Myometrial cell (primary cell): ENCODE data around the gene SOCS4.

- RAMPAGE, long total RNA: no peak
Measured at GRCh38 chr14:54567402-54568431, 789 bp downstream of the SAMD4A start.

- RAMPAGE, long total RNA: no peak
Measured at GRCh38 chr14:54569860-54570804, 3.2 kb downstream of the SAMD4A start.

DNA sequence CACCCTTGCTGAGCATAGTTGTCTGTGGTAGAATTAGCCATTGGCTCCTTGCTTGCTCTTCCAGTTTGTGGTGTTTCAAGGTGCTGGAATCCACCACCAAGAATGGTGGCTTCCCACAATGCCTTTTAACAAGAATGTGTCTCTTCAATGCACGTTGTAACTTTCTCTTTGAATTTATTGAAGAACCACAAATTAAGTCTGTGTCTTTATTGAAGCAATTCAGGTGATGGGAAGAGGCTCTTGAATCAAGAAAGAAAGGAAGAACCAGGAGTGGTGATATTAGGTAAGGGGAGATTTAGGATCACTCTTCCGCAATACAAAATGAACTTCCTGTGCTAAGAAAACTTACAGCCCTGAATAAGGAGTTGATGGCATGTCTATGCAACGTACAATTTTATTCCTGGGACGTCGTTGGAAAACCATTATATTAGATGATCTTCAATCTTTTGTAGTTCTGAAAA is 37.3 kb downstream of the SAMD4A start:
- RAMPAGE, long total RNA: no peak

GRCh38 chr14:54636307-54637158 is 69.6 kb downstream of the SAMD4A start:
- RAMPAGE, long total RNA: no peak

- RAMPAGE, long total RNA: no peak
Measured at GRCh38 chr14:54642495-54643436, 75.8 kb downstream of the SAMD4A start.

DNA sequence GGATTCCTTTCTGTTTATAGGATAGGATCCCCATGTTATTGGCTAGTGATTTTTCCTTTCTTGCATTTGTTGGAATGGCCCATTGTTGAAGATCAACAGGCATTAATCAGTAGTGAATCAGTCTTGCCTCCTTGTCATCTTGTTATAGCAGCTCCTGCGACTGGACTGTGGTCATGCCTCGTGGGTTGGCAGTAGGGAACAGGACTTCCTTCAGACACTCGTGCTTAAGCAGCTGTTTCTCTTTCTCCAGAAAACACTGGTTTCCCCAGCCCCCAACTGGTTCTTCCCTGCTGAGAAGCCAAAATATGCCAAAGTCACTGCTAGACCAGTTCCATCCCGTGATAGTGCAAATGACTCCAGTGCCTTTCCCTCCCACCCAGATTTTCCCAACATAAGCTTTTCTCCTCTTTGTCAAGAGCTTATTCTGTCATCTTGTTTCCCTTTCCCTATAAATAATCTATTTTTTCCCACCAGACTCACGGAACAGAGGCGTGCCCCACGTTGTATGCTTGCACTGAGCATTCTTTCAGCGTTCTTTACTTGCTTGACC is 83.5 kb downstream of the SAMD4A start:
- RAMPAGE, long total RNA: no peak

DNA sequence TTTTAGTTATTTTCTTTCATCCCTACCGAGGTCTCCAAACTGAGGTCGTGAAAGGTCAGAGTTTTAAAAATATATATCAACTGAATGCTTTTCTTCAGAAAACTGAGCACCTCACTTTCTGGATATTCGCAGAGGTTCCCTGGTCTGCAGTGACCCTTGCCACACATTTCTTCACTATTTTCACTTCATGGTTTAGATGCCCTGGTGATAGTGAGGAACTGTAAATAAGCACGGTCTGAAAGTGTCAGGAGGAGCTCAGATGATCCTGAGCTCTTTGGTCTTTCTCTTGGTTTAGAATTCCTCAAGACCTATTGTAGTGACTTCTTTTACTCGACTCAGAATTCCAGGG is 83.9 kb downstream of the SAMD4A start:
- RAMPAGE, long total RNA: no peak

- RAMPAGE, long total RNA: no peak
Measured at GRCh38 chr14:54653626-54654561, 87.0 kb downstream of the SAMD4A start.

DNA sequence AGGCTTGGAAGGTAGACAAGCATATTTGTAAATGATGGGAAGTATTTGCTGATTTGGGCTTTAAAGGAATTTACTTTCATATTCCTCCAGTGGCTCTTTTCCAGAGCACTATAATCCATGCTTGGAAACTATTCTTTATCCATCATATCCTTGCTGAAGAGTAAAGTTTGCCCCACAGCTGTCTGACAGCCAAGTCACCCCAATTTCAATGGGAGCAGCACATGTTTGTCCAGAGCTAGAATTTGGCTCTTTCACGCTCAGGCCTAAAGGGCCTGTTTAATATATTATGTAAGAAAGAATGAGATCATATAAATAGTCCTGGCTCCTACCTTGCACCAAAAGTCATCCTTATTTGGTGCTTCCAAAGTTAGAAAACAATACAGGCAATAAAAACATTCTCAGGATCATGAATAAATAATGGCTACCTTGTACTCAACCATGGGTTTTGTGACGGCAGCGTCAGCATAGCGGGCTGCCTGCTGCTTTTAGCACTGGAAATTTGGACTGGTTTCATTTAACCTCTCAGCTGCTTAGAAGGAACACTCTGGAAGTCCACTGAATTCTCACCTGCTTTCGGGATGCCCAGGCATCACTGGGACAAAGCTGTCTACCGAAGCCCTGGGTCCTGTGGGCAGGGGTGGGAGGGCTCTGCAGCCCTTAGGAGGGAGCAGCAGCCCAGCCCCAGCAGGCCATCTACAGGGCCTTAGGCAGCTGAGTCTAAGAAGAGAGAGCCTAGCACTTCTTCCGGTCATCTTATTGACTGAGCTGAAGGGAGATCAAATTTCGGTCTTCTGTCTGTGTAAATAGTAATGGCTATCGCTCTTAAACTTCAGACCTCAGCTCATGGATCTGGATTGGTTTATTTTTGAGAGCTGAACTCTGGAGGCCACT is 106.3 kb downstream of the SAMD4A start:
- RAMPAGE, long total RNA: no peak

- RAMPAGE, long total RNA: no peak
Measured at GRCh38 chr14:54692129-54692786, 125.3 kb downstream of the SAMD4A start.

GRCh38 chr14:54757573-54758136 is 145.0 kb downstream of the GCH1 start:
- RAMPAGE, long total RNA: no peak

DNA sequence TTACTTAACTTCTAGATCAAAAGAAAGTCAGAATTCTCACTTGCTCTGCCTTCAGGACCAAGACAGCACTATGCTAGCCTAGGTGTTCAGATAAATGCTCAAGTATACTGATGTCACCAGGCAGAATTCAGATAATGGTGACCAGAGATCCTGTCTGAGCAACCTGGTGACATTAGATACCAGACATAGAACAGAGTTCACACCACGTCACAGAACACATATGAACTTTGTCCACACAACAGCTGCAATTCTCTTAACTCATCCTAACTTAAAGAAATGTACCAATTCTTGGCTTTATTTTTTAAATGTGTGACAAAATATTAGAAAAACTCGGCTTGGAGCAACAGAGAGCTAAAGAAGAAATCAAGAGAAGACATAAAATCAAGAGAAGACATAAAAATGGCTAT is 58.1 kb downstream of the GCH1 start:
- RAMPAGE, long total RNA: no peak

GRCh38 chr14:54859165-54859493 is 43.5 kb downstream of the GCH1 start:
- RAMPAGE, long total RNA: no peak

DNA sequence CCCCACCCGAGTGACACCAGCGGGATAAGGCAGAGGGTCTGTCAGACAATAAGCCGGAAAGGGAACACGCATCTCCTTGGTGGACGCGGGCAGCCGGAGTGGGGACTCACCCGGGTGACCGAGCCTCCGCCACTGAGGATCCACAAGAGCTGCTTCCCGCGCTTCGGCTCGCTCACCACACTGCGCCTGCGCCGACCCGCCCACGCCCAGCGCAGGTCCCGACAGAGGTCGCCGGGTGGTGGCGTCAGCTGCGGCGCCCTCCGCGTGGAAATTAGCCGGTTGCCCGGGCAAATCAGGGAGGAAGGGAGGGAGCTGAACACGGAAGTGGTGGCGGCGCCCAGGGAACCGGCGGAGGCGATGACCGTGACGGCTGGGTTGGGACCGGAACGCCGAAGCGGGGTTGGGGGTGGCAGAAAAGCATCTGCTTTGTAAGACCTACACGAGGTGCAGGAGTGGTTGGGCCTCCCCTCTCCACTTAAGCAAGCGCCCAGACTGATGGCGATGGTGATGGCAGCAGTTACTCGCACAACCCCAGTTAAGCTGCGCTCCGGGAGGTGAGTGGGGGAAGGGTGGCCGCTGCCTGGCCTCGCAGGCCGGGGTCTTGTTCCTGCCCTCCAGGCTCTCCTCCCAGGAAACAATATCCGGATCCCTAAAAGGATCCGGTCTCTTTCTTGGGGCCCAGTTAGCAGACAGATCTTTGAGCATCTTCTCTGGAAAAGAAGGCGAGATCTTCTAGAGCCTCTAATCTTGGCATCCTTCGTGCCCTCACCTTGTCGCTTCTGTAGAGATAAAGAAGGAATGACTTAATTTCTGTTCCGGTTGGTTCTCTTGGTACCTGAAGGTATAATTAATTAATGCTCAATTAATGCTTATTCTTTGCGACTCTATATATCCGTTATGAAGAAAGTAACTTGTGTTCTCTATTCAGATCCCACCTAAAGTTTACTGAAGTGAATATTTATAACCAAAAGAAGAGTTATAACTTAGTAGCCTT is at the start of gene SOCS4:
Gene SOCS4, plus strand, starts transcription at position 319 of the 994 bp plus-strand sequence.
- RAMPAGE, long total RNA: start-site peak on the minus strand centred at position 157 of the sequence, 27 bp wide, 70 and 33 reads in 2 replicates; start-site peak on the plus strand centred at position 346 of the sequence, 55 bp wide, 192 and 86 reads in 2 replicates

GRCh38 chr14:55053018-55053535 is 1.6 kb downstream of the MAPK1IP1L start:
- RAMPAGE, long total RNA: no peak

DNA sequence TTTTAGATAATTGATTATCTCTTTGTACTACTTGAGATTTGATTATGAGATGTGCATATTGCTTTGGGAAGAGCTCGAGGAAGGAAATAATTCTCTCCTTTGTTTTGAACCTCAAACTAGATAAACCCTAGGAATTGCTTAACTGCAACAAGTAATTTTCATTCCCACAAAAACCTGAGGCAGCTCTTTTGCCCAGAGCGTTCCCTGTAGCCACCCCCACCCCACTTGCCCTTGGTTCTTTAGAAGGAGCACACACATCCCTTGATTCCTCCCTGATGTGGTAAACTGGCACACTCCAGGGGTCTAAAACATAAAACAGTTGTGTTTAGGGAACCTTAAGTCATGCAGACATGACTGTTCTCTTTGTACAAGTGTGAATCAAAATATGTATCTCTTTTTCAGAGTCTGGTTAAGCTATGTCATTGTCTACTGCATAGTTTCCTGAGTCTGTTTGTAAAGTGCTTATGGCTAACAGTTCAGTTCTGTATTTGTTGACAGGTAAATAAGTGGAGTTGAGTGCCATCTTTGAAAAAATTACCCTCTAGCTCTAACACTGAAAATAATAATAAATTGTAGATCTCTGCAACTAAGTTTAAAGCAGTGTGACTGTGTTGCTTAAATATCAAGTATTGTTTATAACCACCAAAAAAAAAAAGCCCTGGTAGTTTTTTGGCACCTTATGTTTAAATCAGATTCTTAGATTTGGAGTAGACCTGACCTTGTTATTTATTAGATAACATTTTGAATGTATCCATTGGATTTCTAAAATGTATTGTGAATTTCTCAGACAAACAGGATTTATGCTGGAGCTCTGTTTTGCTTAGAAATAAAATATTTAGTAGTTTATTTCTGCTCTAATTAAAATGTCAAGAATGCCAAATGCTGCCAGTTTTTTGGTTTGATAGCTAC is 14.1 kb downstream of the MAPK1IP1L start:
- RAMPAGE, long total RNA: no peak

- RAMPAGE, long total RNA: no peak
Measured at GRCh38 chr14:55077607-55078160, 26.2 kb downstream of the MAPK1IP1L start.

GRCh38 chr14:55115347-55115740 is 13.7 kb upstream of the LGALS3 start:
- RAMPAGE, long total RNA: no peak

- RAMPAGE, long total RNA: no peak
Measured at GRCh38 chr14:55121876-55122232, 7.2 kb upstream of the LGALS3 start.

DNA sequence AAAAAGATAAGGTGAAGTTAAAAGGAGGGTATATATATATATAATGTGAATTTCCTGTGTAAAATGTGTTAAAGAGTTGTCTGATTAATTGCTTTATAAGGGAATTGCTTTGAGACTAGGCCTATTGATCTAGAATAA is 473 bp upstream of the LGALS3 start:
- RAMPAGE, long total RNA: no peak